Colon Carcinoma Metastatic in the Brain (tissue), 2 donors: ENCODE data around the genes PTGR3 and GALR1.

- PRO-cap, 2 experiments: no peak in any of the 2 experiments
Measured at GRCh38 chr18:74600076-74600757, 2.5 kb downstream of the ZNF407 start.

DNA sequence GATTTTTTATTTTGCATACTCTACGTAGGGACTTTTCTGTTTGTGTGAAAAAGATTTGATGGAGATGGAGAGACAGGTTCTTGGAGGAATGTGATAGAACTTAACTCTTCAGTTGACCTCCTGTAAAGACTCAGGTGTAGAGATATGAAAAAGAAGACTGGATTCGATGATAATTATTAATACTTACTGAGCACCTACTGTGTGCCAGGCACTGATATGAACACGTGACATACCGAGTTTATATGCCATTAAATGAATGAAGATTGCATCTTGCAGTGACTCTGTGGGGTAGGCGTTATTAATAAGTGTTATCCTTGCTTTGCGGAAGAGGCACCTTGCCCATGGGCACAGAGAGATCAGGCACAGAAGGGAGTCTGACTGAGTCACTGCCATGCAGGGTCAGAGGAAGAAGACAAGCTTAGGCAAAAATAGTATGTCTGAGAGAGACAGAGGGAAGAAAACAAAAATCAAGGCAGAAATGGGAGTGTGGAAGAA is 14.8 kb downstream of the ZNF407 start:
- PRO-cap, 2 experiments: no peak in any of the 2 experiments

- PRO-cap, 2 experiments: peak in 2 of 2 experiments; most common plus-strand start chr18:75209471 (in 2); most common minus-strand start chr18:75209139 (in 2)
Measured at GRCh38 chr18:75208798-75209892, at the start of gene PTGR3. TSS of gene PTGR3 (minus strand) at chr18:75209139.

- PRO-cap, 2 experiments: no peak in any of the 2 experiments
Measured at GRCh38 chr18:75548271-75548783, 120.8 kb upstream of the SMIM21 start.

GRCh38 chr18:76379140-76379899 is 115.7 kb downstream of the ZNF516 start:
- PRO-cap, 2 experiments: no peak in any of the 2 experiments

DNA sequence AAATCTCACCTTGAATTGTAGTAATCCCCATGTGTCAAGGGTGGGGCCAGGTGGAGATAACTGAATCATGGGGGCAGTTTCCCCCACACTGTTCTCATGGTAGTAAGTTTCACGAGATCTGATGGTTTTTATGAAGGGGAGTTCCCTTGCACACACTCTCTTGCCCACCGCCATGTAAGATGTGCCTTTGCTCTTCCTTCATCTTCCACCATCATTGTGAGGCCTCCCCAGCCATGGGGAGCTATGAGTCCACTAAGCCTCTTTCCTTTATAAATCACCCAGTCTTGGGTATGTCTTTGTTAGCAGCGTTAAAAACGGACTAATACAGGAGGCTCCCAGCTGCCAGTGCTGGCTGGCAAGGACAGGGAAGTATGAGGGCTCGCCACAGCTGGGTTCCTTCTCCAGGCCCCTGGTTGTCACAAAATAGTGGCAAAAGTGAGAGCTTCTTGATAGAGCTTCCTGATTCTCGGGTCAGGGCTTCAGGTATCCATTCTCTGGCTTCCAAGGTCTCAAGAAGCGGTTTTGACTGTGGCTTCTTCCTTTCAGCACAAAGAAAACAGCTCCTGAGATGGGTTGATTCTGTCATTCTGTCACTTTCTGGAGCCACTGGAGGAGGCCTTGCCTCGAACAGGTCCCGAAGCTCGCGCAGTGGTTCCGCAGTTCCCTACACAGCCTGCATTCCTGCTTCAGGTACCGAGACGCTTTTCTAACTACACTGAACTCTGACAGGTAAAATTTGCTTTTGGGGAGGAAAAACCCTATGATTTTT is 85.0 kb downstream of the ZNF516 start:
- PRO-cap, 2 experiments: no peak in any of the 2 experiments

- PRO-cap, 2 experiments: no peak in any of the 2 experiments
Measured at GRCh38 chr18:76421227-76421755, 73.8 kb downstream of the ZNF516 start.

GRCh38 chr18:76461748-76462937 is 32.9 kb downstream of the ZNF516 start:
- PRO-cap, 2 experiments: no peak in any of the 2 experiments

DNA sequence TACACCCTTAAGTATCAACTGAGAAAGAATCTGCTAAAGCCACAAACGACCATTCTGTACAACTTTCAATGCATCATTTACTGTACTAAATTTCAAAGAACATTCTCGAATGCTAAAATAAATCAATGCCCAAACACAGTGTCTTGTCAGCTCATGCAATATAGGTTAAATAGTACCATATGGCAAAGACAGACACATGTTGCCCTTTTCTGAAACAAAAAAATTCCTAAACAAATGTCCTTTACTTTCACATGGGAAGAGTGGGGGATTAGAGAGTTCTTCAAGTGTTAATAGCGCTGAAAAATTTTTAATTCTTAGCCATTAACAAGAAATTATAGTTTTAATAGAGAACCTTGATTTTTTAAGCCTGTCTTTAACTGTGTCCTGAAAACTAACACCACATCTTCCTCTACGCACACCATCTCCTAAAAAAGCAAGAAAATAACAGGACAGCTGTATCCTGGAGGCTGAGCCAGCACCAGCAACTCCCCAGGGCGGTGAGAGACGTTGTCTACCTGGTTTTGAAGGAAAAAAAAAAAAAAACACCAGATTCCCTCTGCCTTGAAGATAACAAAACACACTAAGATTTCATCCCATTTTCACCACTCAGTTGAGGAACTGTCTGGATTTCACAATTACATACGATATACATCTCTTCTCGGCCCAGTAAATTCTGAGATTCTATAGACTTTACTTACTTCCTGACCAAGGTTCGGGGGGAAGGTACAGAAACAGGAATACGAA is 8.7 kb downstream of the ZNF516 start:
- PRO-cap, 2 experiments: no peak in any of the 2 experiments

- PRO-cap, 2 experiments: no peak in any of the 2 experiments
Measured at GRCh38 chr18:76493521-76493815, 1.6 kb downstream of the ZNF516 start.

- PRO-cap, 2 experiments: no peak in any of the 2 experiments
Measured at GRCh38 chr18:76503417-76503967, 8.4 kb upstream of the ZNF516 start.

DNA sequence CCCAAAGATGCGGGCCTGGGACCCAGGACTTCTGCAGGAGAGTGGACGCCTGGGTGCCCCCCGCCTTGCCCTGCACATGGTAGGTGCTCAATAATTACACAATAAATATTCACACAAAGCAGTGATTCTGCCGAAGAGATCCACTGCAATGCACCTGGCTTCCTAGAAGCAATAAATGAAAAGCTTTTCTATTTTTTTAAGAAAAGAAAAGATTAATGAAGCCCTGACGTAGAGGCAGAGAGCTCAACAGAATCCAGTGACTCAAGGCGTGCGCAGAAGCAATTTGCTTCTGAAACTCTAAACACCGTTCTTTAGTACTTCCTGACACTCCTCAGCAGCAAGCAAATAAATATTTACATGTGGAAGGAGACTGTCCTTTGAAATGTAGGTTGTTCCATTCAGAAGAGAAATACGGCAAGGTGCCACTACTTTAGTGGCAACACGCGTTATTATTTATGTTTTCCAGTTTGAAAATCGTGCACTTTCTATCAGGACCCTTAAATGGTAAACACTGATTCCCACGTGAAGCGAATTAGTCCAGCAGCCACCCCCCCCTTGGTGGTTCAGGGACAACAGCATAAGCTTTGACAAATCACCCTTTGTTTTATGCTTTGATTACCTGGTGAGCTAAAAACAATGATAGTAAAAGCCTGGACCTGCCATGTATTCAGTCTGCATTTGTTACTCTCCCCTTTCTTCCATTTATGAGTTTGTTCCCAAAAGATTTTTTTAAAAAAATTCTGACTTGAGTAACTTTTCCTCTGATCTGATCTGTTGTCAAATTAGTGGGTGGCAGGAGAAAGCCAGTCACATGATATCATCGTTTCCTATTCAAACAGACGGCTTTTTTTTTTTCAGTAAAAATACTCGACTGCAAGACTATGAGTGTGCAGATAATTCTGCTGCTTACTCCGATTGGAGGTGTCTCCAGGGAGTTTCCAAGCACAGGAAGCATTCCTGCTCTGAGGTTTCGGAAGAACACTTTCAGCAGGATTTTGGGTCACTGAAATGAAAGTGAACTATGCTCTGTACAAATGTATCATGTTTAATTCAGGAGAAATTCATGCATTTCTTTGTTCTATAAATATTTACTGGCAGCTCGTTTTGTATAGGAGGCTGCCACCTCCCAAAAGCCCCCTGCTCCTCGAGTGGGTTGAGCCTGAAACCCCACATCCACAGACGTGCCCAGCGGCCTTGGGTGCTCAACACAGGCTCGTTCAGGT is 126.5 kb upstream of the ZNF516 start:
- PRO-cap, 2 experiments: no peak in any of the 2 experiments

GRCh38 chr18:76816095-76816458 is 6.3 kb upstream of the ZNF236 start:
- PRO-cap, 2 experiments: no peak in any of the 2 experiments

DNA sequence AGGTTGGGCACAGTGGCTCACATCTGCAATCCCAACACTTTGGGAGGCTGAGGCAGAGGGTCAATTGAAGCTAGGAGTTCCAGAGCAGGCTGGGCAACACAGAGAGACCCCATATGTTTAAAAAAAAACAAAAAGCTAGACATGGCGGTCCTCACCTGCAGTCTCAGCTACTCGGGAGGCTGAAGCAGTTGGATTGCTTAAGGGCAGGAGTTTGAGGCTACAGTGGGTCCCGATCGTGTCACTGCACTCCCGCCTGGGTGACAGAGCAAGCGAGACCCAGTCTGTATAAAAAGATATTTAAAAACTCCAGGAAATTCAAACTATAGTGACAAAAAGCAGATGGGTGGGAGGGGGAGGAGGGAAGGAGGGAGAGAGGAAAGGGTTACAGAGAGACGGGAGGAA is 1.0 kb upstream of the ZNF236 start:
- PRO-cap, 2 experiments: no peak in any of the 2 experiments

GRCh38 chr18:76823520-76824179 is 1.3 kb downstream of the ZNF236 start:
- PRO-cap, 2 experiments: no peak in any of the 2 experiments

DNA sequence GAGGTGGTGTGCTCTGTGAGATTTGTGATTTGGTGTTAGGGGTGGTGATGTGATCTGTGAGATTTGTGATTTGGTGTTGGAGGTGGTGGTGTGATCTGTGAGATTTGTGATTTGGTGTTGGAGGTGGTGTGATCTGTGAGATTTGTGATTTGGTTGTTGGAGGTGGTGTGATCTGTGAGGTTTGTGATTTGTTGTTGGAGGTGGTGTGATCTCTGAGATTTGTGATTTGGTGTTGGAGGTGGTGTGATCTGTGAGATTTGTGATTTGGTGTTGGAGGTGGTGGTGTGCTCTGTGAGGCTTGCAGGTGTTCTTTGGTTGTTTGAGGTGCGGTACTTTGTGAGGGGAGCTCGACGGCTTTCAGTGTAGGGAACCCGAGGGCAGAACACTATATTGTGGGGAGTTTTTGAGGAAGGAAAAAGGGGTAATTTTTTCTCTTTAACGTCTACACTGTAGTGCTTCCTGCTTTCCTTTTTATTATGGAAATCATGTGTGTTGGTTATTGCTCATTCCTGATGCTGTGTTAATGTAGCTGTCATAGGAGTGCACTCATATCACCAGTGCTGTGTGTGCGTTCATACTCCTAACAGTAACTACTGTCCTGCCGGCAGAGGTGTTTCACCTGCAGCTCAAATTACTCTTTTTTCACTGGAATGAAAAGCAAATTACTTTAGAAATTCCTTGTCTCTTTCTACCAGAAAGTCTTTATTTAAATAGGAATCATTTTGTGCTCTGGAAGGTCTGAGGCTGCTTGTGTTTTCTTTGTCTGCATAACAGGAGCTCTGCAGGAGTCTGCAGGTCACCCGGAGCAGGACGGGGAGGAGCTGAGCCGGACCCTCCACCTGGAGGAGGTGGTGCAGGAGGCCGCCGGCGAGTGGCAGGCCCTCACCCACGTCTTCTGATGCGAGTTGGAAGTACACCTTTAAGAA is 145.3 kb downstream of the ZNF236 start:
- PRO-cap, 2 experiments: no peak in any of the 2 experiments

- PRO-cap, 2 experiments: no peak in any of the 2 experiments
Measured at GRCh38 chr18:77052227-77052758, 80.3 kb downstream of the MBP start.

DNA sequence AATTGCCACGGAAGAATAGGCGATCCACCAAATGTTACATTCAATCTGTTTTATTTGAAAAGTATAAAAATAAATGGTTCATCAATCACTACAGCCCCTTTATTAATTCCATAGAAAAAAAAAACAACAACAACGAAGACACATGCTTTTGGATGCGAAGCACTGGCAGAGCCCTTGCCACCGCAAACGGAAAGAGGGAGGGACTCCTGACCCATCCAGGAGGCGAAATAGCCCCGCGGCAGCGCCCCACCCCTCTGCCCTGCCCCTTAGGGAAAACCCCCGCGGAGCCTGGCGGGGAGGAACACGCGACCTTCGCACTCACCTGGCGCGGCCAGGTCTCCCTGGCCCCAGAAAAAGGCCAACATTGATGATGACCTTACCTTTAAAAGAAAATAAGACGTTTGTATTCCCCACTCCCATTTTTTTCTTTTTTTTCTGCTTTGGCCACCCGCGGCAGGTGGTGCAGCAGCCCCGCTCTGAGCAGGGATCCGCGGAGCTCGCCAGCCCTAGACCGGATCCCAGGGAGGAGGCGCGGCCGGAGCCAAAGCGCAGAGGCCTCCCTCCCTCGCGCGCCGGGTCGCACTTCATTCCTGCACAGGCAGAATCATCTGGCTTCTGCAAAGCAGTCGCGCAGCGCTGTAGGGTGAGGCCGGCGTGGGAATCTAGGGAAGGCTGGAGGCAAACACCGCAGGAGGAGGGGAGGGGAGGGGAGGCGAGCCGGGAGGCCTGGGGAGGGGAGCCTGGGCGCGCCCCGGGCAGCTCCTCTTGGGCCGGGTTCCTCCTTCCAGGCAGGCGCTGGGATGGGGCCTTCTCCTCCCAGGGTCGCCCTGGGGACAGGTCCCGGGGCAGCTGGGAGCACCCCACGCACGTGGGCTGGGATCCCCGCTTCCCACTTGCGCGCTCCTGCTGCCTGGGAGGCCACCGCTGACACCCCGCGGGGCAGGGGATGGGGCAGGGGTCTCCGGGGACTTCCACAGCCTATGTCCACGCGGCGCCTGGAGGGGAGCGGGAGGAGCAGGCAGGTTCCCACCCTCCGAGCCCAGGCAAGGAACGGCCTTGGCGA is 45.3 kb downstream of the MBP start:
- PRO-cap, 2 experiments: no peak in any of the 2 experiments

GRCh38 chr18:77103978-77104632 is 28.5 kb downstream of the MBP start:
- PRO-cap, 2 experiments: no peak in any of the 2 experiments

- PRO-cap, 2 experiments: no peak in any of the 2 experiments
Measured at GRCh38 chr18:77249313-77250062, at the start of gene GALR1. TSS of gene GALR1 (plus strand) at chr18:77249848.